Cardiac muscle cell (in vitro differentiated cells and primary cell): Measurements from ENCODE around the genes DEPDC1B and ADAMTS6.

GRCh38 chr5:59458969-59459841, 434.3 kb downstream of the PDE4D start:
- RAMPAGE, long total RNA: no peak
- RRBS: no CpG with 5 or more reads among the region's 4 CpGs

DNA sequence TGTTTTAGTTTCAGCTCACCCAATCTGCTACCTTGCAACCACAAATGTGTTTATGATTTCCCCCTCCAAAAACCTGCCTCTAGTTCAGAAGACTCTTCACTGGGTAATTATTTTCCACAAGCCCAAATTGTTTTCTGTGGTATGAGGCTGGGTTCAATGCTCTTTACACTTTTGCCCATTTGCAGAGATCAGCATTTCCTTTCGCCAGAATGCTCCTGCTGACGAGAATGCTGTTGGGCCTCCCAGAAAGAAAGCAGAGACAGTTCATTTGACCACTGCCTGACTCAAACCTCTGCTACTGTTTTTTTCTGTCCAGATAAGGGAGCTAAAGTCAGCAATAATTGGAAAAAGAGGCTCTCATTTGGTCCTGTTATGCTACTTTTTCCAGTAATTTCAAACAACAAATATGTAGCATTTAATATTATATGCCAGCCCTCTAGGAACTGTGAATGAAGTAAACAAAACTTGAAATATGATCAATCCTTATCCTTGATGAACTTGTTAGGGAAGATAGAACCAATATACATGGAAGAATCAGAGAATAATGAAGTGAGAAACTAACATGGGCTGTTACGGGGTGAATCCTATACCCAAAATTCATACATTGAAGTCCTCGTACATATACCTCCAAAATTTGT, 427.1 kb downstream of the PDE4D start:
- RAMPAGE, long total RNA: no peak
- RRBS: no CpG with 5 or more reads among the region's 4 CpGs

GRCh38 chr5:59584776-59585346, 308.7 kb downstream of the PDE4D start:
- RAMPAGE, long total RNA: no peak
- RRBS: no CpG with 5 or more reads among the region's 5 CpGs

DNA sequence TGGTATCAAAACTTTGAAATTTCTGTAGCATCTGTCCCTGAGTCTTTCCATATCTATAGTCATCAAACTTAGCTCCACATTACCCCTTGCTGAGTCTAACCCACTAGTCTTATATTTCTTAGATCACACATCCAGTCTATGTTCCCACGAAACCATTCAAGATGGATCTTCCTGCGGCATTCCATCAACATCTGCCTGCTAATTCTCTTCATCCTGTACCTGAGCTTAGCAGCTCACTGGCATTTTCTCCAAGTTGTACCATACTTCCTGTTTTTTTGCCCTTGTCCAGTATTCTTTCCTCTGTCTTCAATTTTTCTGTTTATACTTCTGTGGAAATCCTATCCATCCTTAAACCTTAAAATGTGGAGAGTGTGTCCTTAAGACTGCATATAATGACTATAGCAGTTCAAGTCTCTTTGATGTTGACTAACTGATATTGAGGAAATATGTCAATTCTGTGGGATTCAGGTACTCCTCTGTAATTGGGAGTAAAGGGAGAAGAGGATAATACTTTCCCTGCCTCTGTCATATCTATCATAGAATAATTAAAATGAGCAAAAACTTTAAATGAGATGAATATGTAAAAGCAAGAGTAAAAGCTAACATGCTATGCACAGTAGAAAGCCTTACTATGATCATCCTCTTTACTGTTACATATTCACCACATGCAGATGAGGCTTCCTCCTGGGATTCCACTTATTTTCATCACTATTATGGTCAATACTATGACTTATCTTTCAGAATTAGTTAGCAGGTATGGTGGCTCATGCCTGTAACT, 225.7 kb downstream of the PDE4D start:
- RAMPAGE, long total RNA: no peak
- RRBS: no CpG with 5 or more reads among the region's 2 CpGs

DNA sequence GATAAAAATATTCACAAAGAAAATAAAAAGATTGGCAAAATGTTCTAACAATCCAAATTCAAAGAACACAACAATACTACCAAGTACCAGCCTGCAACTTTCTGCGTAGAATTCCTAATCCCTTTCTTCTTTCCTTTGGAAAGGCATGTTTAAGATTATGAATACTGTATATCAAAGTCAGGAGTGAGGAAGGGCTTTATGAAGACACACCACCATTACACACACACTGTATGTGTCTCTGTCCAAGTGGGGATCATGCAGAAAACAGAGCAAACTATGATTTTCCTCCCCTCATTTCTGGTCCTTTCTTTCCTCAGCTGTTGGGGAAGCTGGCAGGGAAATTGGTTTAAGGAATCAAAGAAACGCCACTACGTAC, 126.0 kb downstream of the PDE4D start:
- RAMPAGE, long total RNA: no peak
- RRBS: no CpG with 5 or more reads among the region's 3 CpGs

- RAMPAGE, long total RNA: no peak
- RRBS: no CpG with 5 or more reads among the region's 3 CpGs
Observed at GRCh38 chr5:59965129-59965866, 71.8 kb upstream of the PDE4D start.

DNA sequence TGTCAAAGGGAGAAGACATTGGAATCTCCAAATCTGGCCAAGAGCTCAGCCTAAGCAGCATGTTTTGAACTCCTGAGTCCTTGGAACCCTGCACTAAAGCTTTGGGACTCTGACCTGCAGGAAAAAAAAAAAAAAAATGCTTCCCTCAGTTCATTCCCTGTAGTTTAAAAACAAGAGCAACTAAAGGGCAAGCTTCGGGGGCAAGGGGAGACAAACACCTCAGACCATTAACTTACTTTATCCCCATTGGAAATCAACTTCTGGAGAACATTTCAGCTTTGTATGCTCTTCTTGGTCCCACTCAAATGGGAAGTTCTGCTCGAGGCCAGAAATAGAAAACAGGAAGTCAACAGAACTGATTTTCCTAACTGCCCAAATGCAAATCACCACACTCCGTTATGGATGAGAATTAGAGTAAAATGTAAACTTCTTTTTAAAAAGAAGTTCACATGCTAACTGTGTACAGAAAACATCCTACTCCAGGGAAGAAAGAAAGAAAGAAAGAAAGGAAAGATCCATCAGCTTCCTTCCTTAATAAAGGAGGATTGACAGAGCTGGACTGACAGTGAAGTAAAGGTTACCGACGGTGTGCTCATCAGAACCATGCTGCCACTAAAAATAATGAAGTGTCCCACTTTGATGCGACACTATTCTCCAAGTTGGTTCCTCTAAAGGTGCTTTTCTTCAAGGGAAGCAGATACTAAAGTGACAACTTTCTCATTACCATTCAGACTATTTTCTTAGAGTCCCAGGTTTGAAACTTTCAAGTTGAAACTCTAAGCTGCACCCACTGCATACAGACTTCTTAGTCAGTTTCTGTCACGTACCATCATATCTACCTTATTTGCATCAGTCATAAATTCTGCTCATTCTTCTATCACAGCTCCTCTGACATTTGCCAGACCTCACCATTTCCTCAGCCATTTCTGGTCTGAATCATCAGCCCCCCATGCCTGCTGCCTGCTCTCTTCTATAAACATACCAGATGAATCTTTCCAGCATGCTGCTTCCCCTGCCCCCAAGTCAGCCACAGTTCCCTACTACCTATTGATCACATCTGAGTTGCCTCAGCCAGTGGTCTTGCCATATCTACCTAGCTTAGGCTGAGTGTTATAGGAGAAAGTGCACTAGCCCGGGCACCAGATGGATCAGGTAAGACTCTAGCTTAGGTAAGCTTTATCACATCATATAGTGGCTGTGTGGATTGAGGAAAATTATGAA, 177.7 kb downstream of the DEPDC1B start:
- RAMPAGE, long total RNA: no peak
- RRBS: no CpG with 5 or more reads among the region's 8 CpGs

DNA sequence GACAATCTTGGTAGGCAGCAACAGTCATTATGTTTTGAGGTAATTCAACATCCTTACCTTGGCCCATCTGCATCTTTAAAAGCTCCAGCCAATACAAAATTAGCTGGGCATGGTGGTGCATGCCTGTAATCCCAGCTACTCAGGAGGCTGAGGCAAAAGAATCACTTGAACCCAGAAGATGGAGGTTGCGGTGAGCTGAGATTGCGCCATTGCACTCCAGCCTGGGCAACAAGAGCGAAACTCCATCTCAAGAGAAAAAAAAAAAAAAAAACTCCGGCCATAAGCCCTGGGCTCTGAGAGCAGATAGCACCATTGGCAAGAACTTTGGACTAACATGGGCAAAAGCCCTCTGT, 65.2 kb downstream of the DEPDC1B start:
- RAMPAGE, long total RNA: no peak
- RRBS: no CpG with 5 or more reads among the region's 4 CpGs

GRCh38 chr5:60699394-60700408, at the start of gene DEPDC1B:
Gene DEPDC1B, minus strand, starts transcription at chr5:60700166.
- RAMPAGE, long total RNA: start-site peak on the plus strand at chr5:60700228-60700277, 16 and 24 reads in 2 replicates
- RRBS: 1% methylated on average over 40 of the region's 80 CpGs

DNA sequence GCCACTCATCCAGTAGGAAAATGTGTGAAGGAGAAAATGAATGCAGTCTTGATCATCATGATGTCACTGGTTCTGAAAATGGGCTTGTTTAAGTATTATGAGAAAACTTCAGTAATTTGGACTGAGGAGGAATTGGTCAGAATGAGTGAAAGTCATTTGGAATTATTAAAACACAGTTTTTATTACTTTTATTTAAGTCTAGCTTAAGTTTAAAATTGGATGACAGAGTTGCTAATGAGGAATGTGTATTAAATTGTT, 74.5 kb upstream of the ZSWIM6 start:
- RAMPAGE, long total RNA: no peak

- RAMPAGE, long total RNA: no peak
- RRBS: no CpG with 5 or more reads among the region's 4 CpGs
Observed at GRCh38 chr5:61356638-61357473, 24.8 kb downstream of the ZSWIM6 start.

GRCh38 chr5:61423939-61424553, 92.0 kb downstream of the ZSWIM6 start:
- RAMPAGE, long total RNA: no peak
- RRBS: no CpG with 5 or more reads among the region's 6 CpGs

- RAMPAGE, long total RNA: no peak
- RRBS: no CpG with 5 or more reads among the region's 10 CpGs
Observed at GRCh38 chr5:62621118-62621601, 42.5 kb downstream of the LRRC70 start.

GRCh38 chr5:62626462-62626849, 47.8 kb downstream of the LRRC70 start:
- RAMPAGE, long total RNA: no peak
- RRBS: no CpG with 5 or more reads among the region's 3 CpGs

GRCh38 chr5:64781900-64782248, 13.1 kb downstream of the CWC27 start:
- RAMPAGE, long total RNA: no peak
- RRBS: no CpG with 5 or more reads among the region's 7 CpGs

- RAMPAGE, long total RNA: no peak
- RRBS: no CpG with 5 or more reads among the region's 3 CpGs
Observed at GRCh38 chr5:64786337-64786724, 17.6 kb downstream of the CWC27 start.

- RAMPAGE, long total RNA: no peak
- RRBS: no CpG with 5 or more reads among the region's 2 CpGs
Observed at GRCh38 chr5:64788746-64789110, 20.0 kb downstream of the CWC27 start.

DNA sequence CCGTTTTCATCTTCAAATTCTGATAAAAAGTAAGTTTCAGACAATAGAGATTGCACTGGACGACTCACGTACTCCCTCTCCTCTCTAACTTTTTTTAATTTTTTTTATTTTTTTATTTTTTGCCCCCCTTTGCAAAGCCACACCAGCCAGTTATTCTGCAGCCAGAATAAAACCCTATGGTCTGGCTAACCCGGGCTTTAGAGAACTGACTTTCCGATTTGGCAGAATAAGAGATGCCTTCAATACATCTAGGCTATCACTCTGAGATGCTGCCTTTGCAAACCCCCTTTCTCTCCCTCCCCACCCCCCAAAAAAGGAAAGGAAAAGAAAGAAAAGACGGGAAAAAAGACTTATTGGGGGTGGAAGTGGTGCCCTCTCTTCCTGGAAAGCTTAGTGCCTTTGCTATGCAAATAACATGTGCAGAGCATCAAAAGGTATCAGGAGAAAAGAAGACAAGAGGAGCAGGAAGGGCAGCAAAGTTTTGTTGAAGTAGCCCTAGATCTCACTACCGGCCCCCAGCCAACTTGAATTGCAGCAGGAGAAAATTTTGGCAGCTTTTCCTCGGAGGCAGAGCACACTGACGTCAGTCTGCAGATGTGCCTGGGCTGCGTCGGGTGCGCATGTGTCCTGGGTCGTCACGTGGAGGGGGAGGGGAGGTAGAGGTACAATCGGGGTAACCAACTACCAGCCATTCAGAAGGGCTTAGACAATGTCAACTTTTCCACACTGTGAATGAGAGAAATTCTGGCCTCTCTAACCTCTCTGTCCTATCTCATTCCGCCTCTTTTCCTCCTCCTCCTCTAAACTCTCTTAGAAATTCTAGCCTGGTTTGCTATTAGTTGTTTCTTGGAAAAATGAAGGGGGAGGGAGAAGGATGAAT, at the start of gene ADAMTS6:
Gene ADAMTS6 (minus strand): TSS at position 579 of the 880 bp plus-strand sequence.
- RAMPAGE, long total RNA: no peak
- RRBS: no CpG with 5 or more reads among the region's 16 CpGs

DNA sequence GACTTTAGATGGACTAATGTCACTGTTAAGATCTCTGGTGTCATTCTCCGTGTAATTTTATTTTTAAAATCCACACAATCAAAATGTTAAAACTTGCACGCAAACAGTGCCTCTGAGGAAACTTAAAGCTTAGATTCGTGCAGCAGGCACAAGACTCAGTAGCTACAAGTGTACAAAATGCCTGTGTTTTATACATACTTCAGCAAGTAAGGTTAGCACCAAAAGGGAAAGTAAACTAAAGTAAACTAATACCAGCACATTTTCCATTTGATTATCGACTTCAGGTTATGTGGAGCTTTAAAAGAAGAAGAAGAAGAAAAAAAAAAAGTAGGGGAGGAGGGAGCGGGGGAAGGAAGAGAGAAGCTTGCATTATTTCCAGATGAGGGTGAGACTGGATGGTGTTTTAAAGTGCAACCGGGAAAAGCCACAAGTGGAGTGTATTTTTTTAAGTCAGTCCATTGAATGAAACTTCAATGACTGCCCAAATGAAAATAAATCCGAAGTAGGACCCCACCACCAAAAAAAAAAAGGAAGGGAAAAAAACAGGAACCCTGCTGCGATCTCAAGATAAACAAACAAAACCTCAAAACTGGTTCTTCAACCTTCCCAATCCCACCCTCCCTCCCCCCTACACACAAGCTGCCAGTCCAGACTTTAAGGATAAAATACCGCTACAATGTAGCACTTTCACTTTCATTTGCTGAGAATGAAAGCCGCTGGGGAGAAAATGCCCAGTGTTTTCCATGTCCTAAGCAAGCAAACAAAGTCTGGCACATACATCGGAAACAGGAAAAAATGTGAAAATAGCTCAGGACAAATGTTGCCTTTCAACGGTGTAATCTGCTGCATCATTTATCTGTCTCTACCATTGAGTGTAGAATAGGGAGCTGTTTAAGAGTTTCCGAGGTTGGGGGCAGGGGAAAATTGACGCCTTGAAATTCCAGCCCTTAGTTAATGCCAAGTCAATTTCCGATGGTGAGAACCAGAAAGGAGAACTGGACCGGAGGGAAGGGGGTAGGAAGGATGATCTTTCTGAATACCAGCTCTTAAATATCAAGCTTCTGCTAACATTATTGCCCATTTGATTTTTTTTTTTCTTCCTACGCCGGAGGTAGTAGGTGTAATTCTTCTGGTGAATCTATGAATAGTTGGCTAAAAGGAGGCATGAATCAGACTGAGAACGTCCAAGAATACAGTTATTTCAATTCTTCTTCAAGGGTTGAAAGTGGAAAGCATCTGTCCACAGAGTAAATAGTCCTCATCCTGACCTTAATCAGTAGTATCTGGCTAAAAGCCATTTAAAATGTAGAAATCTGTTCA, 962 bp upstream of the ADAMTS6 start:
- RAMPAGE, long total RNA: no peak
- RRBS: 3% methylated on average over 1 of the region's 19 CpGs

DNA sequence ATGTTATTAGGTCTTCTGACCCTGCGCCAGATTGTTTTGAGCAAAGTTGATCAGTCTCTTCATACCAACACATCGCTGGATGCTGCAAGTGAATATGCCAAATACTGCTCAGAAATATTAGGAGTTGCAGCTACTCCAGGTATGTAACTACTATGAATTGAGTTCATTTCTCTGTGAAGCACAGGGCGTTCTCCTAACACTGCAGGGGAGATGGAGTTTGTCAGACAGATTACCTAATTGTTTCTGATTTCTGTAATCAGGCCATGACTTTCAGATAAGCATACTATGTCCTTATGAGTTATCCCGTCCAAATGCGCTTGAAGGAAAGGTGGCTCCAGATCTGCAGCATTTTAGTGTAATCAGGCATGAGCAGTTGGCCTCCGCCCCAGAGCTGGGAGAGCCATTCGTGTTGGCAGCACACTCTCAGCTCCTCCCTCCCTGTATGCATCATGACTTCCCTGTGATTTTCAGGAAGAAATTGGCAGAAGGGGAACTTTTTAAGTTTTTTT, 88.1 kb downstream of the NLN start:
- RAMPAGE, long total RNA: no peak
- RRBS: no CpG with 5 or more reads among the region's 7 CpGs